Measurements from ENCODE around the gene SMG7.

DNA sequence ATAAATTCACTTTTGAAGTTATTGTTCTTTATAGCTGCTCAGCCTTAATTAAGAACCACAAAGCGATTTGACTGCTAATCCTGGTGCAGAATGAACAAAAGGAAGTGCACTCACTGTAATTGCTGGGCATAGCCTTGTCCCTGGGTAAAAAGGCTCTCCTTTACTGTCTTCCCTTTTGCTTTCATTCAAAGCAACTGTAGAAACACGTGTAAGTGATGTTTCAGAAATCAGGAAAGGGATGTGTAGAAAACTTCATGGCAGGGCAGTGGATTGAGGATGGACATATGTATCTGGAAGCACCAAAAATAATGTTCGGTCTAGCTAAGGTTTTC lies 1.4 kb downstream of the LAMC1 start:
- PRO-cap, result no peak

GRCh38 chr1:183032353-183033212 lies 9.4 kb downstream of the LAMC1 start:
- PRO-cap, result no peak

DNA sequence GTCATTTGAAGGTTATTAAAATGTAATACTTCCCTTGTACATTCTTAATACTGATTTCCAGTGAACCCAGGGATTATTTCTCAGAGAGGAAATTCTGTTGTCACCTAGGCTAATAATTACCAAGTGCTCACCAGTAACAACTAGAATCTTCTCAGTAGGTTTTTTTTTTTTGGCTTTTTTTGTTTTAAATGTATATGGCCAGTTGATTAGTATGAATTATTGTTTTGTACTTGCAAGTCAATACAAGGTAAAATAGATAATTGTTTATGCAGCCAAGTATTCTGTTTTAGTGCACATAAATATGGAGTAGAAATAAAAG lies 21.7 kb downstream of the LAMC1 start:
- PRO-cap, result no peak

GRCh38 chr1:183130007-183130819 lies 55.9 kb upstream of the LAMC2 start:
- PRO-cap, result no peak

- PRO-cap, result no peak
Measured at GRCh38 chr1:183164281-183164800, 21.7 kb upstream of the LAMC2 start.

- PRO-cap, result no peak
Measured at GRCh38 chr1:183272219-183272561, 86.1 kb downstream of the LAMC2 start.

- PRO-cap, result bidirectional peak, plus-strand start at chr1:183470350, minus-strand start at chr1:183470235
Measured at GRCh38 chr1:183469994-183470764, 2.1 kb upstream of the SMG7 start.

DNA sequence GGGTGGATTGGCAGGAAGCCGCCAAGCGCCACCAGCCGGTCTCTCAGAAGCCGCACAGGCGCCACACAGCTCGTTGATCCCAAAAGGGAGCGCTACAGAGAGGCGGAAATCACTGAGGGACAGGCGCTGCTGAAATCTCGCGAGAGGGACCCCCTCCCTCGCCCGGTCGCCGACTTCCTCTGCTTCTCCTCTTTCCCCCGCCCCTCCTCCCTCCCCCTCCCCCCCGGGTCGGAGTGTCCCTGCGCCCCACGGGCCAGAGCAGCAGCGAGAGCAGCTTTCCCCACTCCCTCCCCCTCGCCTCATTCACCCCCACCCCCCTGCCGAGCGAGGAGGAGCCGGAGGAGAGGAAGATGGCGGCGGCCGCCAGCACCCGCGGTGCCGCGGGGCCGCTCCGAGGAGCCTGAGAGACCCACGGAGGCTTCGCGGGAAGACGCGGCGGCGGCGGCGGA lies at the start of gene SMG7:
SMG7 (plus strand) TSS at position 330 of the 449 bp plus-strand sequence.
- PRO-cap, result bidirectional peak, plus-strand start at position 330 of the sequence, minus-strand start at position 96 of the sequence

- PRO-cap, result unidirectional peak, minus-strand start at chr1:183472785; unidirectional peak, minus-strand start at chr1:183472986
Measured at GRCh38 chr1:183472619-183473534, 578 bp downstream of the SMG7 start.

DNA sequence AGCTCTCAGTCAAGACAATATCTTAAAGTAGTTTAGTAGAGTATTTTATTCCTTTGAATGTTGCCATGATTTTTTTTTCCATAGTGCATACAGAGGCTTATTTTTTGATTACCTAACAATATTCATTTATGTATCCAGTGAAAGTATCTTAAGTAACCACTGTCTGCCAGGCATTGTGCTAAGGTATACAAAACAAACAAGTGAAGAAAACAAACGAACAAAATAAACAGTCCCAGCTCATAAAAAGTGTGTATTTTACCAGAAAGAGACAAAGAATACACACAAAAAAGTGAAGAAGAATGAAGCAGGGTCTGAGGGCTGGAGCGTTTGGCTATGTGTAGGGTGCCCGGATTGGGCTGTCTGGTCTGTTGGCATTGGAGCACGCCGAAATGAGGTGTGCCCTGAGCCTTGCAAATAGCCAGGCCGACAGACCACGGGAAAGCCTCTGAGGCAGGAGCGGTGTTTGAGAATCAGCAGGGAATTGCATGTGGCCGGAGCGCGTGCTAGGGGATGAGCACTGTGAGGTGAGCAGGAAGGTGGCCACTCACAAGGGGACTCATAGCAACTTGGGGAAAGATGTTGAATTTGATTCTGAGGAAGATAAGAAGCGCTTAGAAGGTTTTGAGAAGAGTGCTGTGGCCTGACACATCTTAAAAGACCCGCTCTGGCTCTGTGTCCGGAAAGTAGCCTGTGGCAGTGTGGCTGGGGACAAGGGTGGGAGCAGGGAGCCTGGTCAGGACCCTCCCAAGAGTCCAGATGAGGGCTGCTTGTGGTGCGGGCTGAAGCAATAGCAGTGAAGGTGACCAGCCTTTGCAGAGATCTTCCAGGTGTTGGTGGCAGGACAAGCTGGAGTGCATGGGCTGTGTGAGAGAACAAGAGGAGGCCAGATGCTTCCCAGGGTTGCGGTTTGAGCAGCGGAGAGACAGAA lies 61.4 kb downstream of the RGL1 start:
- PRO-cap, result no peak

DNA sequence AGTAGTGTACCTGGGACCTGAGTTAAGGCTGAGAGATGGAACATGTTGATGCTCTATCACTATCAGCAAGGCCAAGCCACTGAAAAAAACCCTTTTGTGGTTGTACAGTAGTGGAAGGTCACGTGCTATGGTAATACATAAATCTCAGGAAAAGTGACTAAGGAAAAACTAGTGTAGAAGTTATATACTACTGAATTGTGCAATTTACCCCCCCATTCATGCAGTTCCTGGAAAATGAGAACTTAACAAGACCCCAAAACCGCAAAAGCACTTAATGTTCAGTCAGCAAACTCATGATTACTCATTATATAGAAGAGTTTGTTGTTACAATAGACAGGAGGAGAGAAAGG lies 91.5 kb downstream of the RGL1 start:
- PRO-cap, result no peak

DNA sequence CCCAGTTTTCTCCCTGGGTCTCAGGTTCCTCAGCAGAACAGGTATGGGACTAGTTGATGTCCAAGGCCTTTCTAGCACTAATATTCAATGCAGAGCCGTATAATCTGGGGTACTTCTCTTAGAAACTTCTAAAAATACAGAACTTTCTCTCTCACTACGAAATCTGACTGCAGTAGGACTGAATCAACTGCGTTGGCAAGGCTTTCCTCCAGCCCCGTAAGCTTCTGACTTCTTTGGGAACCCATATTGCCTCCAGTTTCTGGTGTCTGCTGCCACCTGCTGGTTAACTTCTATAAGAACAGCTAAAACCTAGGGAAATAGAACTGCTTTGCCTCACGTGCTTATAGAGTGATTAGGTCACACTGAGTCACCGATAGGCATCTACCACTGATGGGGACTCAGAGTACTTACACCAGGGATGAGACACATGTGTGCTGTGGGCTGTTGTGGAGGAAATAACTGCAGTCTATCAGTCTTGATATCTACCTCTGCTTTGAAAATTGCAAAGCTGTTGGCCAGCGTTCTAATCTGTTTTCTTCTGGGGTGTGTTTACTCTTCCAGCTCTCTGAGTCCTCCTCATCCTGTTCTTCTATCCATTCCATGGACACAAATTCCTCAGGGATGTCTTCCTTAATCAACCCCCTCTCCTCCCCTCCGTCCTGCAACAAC lies 111.1 kb downstream of the RGL1 start:
- PRO-cap, result no peak

GRCh38 chr1:184073592-184073857 lies 22.0 kb downstream of the TSEN15 start:
- PRO-cap, result no peak

- PRO-cap, result no peak
Measured at GRCh38 chr1:184503852-184504434, 117.1 kb downstream of the C1orf21 start.

- PRO-cap, result no peak
Measured at GRCh38 chr1:184555502-184556196, 168.8 kb downstream of the C1orf21 start.

GRCh38 chr1:184621991-184623118 lies 132.3 kb downstream of the EDEM3 start:
- PRO-cap, result unidirectional peak, plus-strand start at chr1:184622663

DNA sequence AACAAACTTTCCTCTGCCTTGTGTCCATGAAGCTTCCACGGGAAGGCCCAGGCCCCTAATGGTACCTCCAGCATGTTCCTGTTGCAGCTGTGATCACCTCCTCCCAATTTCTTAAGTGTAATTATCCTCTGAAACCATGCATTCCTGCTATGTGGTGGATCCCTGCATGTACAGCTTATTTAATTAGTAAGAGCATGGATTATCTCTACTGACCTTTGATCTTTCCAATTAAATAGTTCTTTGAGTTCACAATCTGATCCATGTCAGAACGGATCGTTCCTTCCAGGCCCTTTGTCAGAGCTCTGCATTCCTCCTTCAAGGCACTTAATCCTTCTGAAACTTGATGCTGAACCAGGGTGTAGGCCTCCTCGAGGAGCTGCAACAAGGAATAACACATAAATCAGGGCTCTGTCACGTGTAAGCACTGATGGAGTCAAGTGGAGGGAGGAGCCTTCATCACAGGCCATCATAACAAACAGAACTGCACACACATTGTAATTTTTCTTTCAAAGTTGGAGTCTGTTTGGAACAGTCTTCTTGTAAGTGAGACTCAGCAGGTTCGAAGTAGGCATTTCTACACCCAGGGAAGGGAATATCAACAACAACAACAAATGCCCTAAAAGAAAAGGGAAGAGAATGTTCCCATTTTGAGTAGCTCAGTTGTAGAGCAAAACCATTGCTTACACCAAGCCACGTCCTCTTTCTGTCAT lies 68.5 kb upstream of the EDEM3 start:
- PRO-cap, result no peak

GRCh38 chr1:184840371-184841086 lies 85.9 kb upstream of the EDEM3 start:
- PRO-cap, result no peak

- PRO-cap, result no peak
Measured at GRCh38 chr1:185304771-185305287, 12.2 kb downstream of the IVNS1ABP start.

DNA sequence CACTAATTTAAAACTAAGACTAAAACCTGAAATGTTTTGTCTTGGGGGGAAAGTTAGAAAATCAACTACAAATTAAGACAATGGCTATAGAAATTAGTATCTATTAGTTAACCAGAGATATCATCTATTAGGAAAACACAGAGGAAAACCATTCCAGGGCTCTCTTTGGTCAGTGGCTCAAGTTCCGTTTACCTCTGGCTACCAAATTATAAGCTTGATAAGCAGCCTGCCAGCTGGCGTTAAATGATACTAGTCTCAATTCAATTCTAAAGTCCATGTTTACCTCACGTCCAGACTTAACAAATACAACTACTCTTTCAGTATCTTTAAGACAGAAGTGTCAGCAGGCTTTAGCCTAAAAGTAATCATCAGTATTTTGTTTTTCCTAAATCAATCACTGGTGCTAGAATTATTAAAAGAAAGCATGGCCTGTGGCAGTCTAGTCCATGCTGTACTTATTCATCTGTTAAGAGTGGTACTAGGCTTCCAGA lies 1.7 kb downstream of the IVNS1ABP start:
- PRO-cap, result no peak